AG04450 (cell line): Measurements from ENCODE around the genes TBXAS1 and DENND2A.

- CAGE, long polyA plus RNA: no peak
- RRBS: no CpG with 5 or more reads among the region's 9 CpGs
These were observed 59.8 kb downstream of the KLRG2 start for GRCh38 chr7:139423399-139424358.

DNA sequence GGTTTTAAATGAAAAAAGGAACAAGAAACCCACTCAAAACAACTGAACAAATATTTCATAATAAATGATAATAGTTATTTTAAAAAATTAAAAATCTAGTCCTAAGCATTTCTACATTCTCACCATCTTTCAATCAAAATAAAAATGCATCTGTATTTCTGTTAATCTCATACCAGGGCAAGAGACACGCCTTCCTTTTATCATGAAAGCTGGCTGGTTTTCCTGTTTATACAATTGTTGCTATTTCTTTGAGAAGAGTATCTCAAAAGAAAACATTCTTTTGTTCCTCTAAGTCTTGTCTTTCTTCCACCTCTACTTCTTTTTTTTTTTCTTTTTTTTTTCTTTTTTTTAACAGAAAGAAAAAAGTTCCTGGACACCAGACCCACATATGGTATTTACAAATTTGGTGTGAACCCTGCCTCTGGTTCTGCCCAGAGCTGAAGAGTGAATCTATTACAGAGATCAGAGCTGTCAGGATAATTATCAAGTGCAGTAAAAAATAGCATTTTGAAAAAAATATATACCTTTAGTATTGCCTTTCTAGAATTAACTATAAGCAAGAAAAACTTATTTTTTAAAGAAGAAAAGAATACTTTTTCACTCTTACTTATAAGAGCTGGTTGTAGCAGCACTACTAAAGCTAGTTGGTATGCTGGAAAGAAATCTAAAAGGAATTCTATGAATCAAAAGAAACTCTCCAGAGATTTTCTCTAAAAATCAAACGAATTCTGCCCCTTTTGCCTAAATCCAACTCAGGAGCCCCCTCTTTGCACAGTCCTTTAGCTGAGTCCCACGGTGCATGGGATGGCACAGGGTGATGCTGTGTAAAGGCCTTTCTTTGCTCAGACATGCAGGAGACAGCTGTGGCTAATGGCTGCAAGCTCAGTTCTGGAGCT lies 42.1 kb downstream of the CLEC2L start:
- CAGE, long polyA plus RNA: start-site peak on the minus strand centred at position 750 of the sequence, 35 bp wide, 357 and 307 reads in 2 replicates
- RRBS: no CpG with 5 or more reads among the region's 3 CpGs

GRCh38 chr7:139600058-139600681 lies 76.7 kb downstream of the CLEC2L start:
- CAGE, long polyA plus RNA: no peak
- RRBS: 99% methylated on average over 6 of the region's 11 CpGs

- CAGE, long polyA plus RNA: no peak
- RRBS: no CpG with 5 or more reads among the region's 12 CpGs
These were observed 103.1 kb downstream of the CLEC2L start for GRCh38 chr7:139626388-139627227.

- CAGE, long polyA plus RNA: no peak
- RRBS: no CpG with 5 or more reads among the region's 14 CpGs
These were observed 107.4 kb downstream of the CLEC2L start for GRCh38 chr7:139630716-139631496.

DNA sequence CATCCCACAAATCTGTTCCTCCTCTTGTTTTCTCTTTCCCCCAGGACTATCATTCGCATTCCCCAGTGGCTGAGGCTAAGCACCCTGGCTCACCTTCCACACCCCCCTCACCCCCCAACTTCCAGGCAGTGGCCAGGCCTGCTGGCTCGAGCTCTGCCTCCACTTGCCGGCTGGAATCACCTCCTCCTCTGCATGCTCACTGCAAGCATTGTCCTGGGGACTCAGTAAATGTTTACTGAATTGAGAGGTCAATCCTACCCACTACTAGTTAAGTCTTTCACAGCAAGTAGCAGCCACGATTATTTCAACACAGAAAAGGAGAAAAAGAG lies 32.2 kb downstream of the HIPK2 start:
- CAGE, long polyA plus RNA: no peak
- RRBS: no CpG with 5 or more reads among the region's 4 CpGs

DNA sequence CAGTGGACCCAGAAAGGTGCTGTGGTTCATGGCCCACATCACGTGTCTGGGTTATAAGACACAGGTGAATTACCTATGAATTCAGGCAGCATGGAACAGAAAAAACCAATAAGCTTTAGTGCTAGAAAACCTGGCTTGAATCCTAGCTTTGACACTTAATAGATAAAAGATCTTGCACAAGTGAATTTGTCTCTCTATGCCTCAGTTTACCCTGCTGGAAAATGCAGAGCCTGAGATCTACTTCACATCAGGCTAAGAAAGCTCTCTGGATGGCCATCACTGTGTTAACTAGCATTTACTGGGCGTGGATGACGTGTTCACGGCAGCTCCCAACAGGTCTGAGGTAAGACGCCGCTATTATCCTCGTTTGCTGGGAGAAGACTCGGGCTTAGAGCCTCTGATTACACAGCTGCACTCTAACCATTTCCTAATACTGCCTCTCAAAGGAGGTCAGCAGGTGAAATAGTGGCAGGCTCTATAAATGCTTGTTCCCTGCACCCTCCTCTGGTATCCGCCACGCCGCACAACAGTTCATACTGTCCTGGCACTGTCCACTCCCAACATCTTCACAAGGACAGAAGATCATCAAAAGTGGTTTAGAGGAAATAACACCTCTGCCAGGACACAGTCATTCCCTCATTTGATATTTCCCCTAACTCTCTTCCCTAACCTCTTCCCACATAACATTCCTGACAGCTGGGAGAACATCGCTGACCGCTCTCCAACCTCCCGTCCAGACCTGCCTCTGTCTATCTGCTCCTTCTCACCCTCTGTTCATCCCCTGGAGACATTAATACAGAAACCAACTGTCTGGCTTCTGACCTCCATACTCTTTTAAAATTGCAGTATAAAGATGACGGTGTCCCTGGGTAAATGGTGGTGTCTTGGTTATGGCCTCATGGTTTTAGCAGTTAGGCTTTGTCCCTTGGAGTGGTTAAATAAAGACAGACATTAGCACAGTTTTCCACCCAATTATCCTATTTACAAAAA lies 28.2 kb downstream of the HIPK2 start:
- CAGE, long polyA plus RNA: no peak
- RRBS: no CpG with 5 or more reads among the region's 15 CpGs

- CAGE, long polyA plus RNA: no peak
- RRBS: 0% methylated on average over 2 of the region's 22 CpGs
These were observed 2.1 kb downstream of the HIPK2 start for GRCh38 chr7:139775418-139776416.

DNA sequence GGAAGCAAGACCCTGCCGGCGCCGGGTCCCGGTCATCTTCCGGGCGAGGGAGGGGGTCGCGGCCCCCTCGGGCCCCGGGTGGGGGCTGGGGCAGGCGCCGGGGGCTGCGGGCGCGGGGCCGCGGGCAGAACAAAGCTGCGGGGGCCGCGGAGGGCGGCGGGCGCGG lies 502 bp downstream of the HIPK2 start:
- CAGE, long polyA plus RNA: no peak
- RRBS: 4% methylated on average over 17 of the region's 24 CpGs

DNA sequence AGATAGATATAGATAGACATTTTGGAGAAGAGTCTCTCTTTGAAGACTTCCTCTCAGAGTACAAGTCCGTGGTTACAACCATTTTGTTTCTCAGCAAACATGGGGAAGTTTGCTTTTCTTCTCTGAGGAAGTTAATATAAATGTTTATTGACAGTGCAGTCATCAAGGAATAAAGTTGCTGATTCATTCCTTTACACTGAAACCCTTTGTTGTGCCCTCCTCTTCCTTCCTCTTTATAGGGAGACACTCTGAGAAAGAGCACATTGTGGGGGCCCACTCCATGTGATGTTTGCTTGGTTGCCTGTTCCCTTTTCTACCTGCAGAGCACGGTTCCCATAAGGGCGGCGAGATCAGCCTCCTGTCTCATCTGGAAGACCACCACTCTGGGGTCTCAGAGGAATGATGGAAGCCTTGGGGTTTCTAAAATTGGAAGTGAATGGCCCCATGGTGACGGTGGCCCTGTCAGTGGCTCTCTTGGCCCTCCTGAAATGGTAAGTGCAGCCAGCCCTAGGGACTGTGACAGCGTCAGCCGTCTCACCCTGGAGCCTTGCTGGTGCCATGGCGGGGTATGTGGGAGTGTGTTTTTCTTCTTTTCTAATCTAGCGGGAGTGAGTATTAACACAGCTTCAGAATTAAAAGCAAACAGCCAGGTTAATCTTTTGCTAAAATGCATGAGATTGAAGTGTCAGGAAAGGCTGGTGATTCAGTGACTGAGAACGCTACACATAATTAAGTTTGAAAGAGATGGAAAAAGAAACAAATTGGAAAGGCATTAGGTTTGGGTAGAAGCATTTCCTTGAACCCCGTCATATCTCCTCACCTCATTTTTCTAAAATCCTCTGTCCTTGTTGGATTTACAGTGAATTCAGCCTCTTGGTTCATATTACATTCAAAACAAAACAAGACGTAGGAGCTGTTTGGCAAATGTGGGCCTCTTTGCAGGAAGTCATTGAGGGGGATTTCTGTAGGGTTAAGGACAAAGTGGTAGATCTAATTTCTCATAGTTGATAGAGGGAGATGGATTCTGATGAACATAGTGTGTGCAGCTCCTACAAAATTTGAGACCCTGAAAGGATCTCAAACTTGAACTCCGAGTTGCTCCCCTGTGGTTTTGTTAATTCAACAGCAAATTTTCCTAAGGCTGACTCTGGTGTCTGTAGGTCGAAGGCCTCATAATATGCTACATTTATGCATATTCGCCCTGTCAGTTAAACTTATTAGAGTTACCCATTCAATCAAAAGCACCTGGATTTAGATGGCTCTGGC lies at the start of gene TBXAS1:
TBXAS1 (plus strand) TSS at position 276 of the 1,266 bp plus-strand sequence.
- CAGE, long polyA plus RNA: no peak
- RRBS: no CpG with 5 or more reads among the region's 15 CpGs

DNA sequence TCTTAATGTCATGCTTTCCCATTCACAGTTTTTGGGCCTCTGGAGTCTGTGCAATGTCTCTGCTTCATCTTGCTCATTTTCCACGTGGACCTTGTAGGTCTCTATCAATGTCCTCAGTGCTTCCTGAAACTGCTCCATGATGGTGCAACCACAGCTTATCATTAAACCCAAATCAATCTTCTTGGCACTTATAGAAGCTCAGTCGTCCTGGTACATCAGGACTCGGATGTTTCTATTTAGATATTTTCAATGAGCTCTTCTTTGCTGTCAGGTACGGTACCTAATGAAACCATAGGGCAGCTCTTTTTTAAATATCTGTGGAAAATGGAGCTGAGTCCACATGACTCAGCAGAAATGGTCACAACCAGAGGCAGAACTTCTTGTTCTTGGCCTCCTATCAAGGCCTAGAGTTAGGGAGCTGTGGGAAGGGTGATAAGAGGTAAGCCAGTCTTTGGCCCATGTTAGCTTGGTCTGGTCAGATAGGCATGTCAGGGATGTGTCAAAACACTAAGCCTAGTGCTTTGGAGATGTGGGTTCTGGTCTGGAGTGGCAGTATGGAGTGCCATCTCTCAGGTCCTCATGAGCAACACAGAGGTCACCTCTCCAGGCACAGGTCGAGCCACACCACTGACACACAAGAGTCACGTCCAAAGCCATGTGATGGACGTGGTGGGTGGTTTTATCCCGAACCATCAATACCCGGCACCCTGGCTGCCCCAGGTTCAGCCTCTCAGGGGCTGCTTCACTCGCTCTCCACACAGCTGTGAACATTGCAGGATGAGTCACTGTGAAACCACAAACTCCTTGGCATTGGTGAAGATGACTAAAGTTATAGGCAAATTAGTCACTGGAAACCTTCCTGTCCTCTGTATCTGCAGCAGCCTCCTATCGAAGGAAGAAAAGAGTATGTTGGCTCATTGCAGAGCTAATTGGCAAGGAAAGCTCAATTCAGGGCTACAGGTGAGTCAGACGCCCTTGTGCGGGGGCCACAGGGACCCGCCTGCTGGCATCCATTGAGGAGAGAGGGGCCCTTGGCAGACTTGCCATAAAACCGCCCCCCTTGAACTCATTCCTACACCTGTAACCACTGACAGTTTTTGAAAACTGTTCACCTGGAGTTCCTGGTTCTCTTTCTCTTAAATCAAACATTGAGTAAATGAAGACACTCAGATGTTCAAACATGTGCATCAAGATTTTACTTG lies 87.2 kb downstream of the TBXAS1 start:
- CAGE, long polyA plus RNA: no peak
- RRBS: no CpG with 5 or more reads among the region's 15 CpGs

GRCh38 chr7:140028216-140028888 lies 34.4 kb downstream of the PARP12 start:
- CAGE, long polyA plus RNA: no peak
- RRBS: no CpG with 5 or more reads among the region's 8 CpGs

GRCh38 chr7:140222826-140223348 lies 46.1 kb upstream of the KDM7A start:
- CAGE, long polyA plus RNA: no peak
- RRBS: 39% methylated on average over 3 of the region's 14 CpGs

DNA sequence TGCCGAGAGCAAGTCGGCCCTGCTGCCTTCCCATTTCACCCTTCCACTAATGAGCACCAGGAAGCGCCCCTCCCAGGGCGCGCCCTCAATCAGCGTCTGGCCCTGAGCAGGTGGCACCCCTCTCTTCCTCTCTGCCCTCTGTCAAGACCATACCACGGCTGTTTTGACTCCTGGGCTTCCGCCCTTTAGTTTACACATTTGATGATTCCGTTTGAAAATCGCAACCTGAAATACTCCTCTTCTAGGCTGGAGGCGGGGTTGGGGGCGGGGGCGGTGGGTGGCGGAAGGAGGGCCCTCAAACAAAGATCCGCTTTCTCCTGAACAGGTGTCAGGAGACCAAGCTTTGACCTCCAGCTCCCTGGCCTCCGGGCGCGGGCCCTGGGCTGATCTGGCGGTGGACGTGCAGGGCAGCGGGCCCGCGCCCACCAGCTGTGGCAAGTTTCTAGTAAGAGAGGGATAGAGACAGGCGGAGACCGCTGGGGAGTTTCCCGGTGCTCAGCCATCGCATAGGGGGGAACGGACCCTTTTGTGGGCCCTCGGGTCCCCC lies 53.2 kb upstream of the KDM7A start:
- CAGE, long polyA plus RNA: no peak
- RRBS: 0% methylated on average over 5 of the region's 29 CpGs

- CAGE, long polyA plus RNA: no peak
- RRBS: no CpG with 5 or more reads among the region's 2 CpGs
These were observed 65.0 kb upstream of the KDM7A start for GRCh38 chr7:140241785-140242261.

- CAGE, long polyA plus RNA: no peak
- RRBS: 6% methylated on average over 51 of the region's 96 CpGs
These were observed at the start of gene DENND2A for GRCh38 chr7:140640691-140641831. TSS of gene DENND2A (minus strand) at chr7:140640813.

DNA sequence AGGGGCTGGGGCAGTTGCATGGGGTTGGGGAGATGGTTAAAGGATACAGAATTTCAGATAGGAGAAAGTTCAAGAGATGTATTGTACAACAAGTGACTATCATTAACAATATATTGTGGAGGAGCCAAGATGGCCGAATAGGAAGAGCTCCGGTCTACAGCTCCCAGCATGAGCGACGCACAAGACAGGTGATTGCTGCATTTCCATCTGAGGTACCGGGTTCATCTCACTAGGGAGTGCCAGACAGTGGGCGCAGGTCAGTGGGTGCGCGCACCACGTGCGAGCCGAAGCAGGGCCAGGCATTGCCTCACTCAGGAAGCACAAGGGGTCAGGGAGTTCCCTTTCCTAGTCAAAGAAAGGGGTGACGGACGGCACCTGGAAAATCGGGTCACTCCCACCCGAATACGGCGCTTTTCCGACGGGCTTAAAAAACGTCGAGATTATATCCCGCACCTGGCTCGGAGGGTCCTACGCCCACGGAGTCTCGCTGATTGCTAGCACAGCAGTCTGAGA lies 17.8 kb upstream of the MRPS33 start:
- CAGE, long polyA plus RNA: no peak
- RRBS: no CpG with 5 or more reads among the region's 26 CpGs

- CAGE, long polyA plus RNA: no peak
- RRBS: no CpG with 5 or more reads among the region's 10 CpGs
These were observed 217.1 kb downstream of the TMEM178B start for GRCh38 chr7:141290893-141291394.

- CAGE, long polyA plus RNA: no peak
- RRBS: no CpG with 5 or more reads among the region's 7 CpGs
These were observed 43.9 kb downstream of the DENND11 start for GRCh38 chr7:141657760-141658789.

GRCh38 chr7:141685284-141685971 lies 16.5 kb downstream of the DENND11 start:
- CAGE, long polyA plus RNA: no peak
- RRBS: no CpG with 5 or more reads among the region's 26 CpGs